A549 (cell line): ENCODE measurements around a stretch of chr4.

- PRO-cap, result no peak
CAGE:
- cytosol, long polyA plus RNA, result no peak
- long polyA plus RNA, result no peak
- nucleus, long polyA plus RNA, result no peak
Observed at GRCh38 chr4:1158949-1159740, 13.2 kb downstream of the SPON2 start.

- PRO-cap, result no peak
CAGE:
- cytosol, long polyA plus RNA, result no peak
- long polyA plus RNA, result no peak
- nucleus, long polyA plus RNA, result no peak
Observed at GRCh38 chr4:1207668-1208244, 35.4 kb upstream of the SPON2 start.

- PRO-cap, result no peak
CAGE:
- cytosol, long polyA plus RNA, result no peak
- long polyA plus RNA, result no peak
- nucleus, long polyA plus RNA, result no peak
Observed at GRCh38 chr4:1209718-1210406, 37.5 kb upstream of the SPON2 start.

GRCh38 chr4:1219154-1219640, 29.7 kb downstream of the CTBP1 start:
- PRO-cap, result no peak
CAGE:
- cytosol, long polyA plus RNA, result no peak
- long polyA plus RNA, result no peak
- nucleus, long polyA plus RNA, result no peak

- PRO-cap, result no peak
CAGE:
- cytosol, long polyA plus RNA, result no peak
- long polyA plus RNA, result no peak
- nucleus, long polyA plus RNA, result no peak
Observed at GRCh38 chr4:1242565-1243225, 6.2 kb downstream of the CTBP1 start.

GRCh38 chr4:1246867-1247266, 2.1 kb downstream of the CTBP1 start:
- PRO-cap, result no peak
CAGE:
- cytosol, long polyA plus RNA, result no peak
- long polyA plus RNA, result no peak
- nucleus, long polyA plus RNA, result no peak

GRCh38 chr4:1319383-1320660, 27.2 kb upstream of the UVSSA start:
- PRO-cap, result no peak
CAGE:
- cytosol, long polyA plus RNA, result no peak
- long polyA plus RNA, result no peak
- nucleus, long polyA plus RNA, result no peak

DNA sequence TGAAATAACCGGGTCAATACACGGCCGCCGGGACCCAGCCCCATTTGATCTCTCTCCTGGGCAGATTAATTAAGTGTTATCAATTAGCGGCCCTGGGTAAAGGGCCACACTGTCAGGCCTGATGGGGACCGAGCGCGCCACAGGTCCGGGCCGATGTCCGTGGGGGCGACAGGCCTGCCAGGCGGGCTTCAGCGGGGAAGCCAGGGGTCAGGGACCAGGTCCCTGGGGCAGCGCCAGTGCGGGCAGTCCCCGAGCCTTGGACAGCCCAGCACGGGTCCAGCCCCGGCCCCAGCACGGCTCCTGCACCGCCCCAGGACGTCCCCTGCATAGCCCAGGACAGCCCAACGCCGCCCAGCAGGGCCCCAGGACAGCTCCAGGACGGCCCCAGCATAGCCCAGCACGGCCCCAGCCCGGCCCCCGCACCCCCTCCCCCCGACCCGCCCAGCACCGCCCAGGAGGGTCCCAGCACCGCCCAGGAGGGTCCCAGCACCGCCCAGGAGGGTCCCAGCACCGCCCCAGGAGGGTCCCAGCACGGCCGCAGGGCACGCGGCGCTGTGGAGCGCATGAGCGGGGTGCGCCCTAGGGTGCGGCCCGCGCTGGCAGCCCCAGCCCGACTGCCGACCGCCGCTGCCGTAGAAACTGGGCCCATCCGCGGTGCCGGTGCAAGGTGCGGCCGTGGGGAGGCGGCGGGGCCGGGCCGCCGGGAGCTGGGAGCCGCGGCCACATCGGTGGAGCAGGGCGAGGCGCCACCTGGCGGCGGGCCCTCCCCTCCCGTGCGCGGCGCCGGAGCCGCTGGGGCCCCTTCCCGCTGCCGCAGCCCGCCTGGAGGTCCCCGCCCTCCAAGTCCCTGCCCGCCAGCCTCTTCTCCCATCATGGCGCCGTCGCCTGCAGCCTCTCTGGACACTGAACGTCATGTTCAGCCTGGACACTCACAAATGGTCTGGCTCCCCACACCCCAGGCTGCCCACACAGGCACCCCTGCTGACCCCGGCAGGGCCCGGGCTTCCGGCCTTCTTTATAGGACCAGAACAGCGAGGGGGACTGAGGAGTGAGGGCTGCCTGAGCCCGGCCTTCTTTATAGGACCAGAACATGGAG, 106.7 kb upstream of the NKX1-1 start:
- PRO-cap, result no peak
CAGE:
- cytosol, long polyA plus RNA, result no peak
- long polyA plus RNA, result no peak
- nucleus, long polyA plus RNA, result no peak

DNA sequence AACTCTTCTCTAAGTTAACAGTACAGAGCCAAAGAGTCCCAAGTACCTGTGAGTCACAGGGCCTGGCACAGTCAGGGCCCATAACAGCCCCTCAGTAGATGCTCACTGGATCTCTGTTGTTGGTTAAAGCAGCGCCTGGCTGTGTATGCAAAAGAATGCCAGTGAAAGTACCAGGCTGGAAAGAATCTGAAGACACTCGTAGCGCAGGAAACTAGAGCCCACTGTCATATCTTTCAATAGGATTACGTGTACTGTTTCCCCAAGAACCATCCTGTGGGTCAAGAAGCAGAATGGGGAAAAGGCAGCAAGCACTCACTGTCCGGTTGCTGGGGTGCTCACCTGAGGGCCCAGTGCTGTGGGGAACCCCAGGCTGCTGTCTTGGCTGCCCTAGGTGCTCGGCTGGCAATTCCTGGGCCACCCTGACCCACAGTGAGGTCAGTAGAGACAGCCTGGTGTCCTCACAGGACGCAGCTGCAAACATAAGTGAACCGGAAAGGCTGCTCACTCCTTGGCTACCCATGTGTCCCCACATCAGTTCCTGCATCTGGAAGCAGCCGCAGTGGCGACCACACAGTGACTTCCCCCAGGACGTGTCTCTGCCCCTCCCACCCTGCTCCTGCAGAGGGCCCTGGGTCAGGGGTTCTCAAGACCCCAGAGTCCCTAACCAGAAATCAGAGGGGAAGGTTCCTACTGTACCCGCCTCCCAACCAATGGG, 3.1 kb upstream of the SLBP start:
- PRO-cap, result no peak
CAGE:
- cytosol, long polyA plus RNA, result no peak
- long polyA plus RNA, result no peak
- nucleus, long polyA plus RNA, result no peak

GRCh38 chr4:1722679-1724099, 1.9 kb downstream of the TACC3 start:
- PRO-cap, result no peak
CAGE:
- cytosol, long polyA plus RNA, result no peak
- long polyA plus RNA, result no peak
- nucleus, long polyA plus RNA, result no peak

GRCh38 chr4:1859117-1859697, 3.3 kb upstream of the LETM1 start:
- PRO-cap, result no peak
CAGE:
- cytosol, long polyA plus RNA, result no peak
- long polyA plus RNA, result no peak
- nucleus, long polyA plus RNA, result no peak

GRCh38 chr4:1869943-1870365, 1.2 kb upstream of the NSD2 start:
- PRO-cap, result no peak
CAGE:
- cytosol, long polyA plus RNA, result no peak
- long polyA plus RNA, result no peak
- nucleus, long polyA plus RNA, result no peak

- PRO-cap, result no peak
CAGE:
- cytosol, long polyA plus RNA, result no peak
- long polyA plus RNA, result no peak
- nucleus, long polyA plus RNA, result no peak
Observed at GRCh38 chr4:1872876-1873700, 1.9 kb downstream of the NSD2 start.

GRCh38 chr4:1874236-1874708, 3.1 kb downstream of the NSD2 start:
- PRO-cap, result no peak
CAGE:
- cytosol, long polyA plus RNA, result no peak
- long polyA plus RNA, result no peak
- nucleus, long polyA plus RNA, result no peak

GRCh38 chr4:1917894-1918695, 46.9 kb downstream of the NSD2 start:
- PRO-cap, result no peak
CAGE:
- cytosol, long polyA plus RNA, result no peak
- long polyA plus RNA, result no peak
- nucleus, long polyA plus RNA, result no peak

GRCh38 chr4:1939557-1939980, 68.4 kb downstream of the NSD2 start:
- PRO-cap, result no peak
CAGE:
- cytosol, long polyA plus RNA, result no peak
- long polyA plus RNA, result no peak
- nucleus, long polyA plus RNA, result no peak

DNA sequence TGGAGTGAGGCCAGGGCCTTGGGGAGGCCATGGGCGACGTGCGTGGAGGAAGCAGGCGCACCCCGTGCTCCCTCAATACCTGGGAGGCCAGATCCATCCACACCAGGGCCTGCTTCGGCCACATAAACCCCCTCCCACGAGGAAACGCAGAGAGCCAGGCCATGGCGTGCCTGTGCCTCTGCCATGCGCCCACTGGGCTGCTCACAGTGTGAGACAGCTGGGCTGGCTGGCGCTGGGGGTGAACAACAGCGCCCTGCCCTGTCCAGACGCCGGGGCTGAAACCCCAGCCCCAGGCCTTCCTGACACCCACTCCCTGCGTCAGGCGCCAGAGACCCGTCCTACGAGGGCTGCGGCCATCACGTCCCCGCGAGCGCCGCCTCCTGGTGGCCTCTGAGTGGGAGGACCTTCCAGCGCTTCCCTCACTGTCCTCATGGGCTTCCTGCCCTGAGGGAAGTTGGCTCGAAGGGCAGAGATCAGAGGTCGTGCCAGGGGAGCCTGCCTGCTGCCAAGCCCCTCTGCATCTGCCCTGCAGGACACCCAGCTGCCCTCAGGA, 16.4 kb downstream of the NELFA start:
- PRO-cap, result no peak
CAGE:
- cytosol, long polyA plus RNA, result no peak
- long polyA plus RNA, result no peak
- nucleus, long polyA plus RNA, result no peak

- PRO-cap, result no peak
CAGE:
- cytosol, long polyA plus RNA, result no peak
- long polyA plus RNA, result no peak
- nucleus, long polyA plus RNA, result no peak
Observed at GRCh38 chr4:2249669-2250320, 7.9 kb upstream of the HAUS3 start.

GRCh38 chr4:2315963-2316726, 54.2 kb upstream of the MXD4 start:
- PRO-cap, result no peak
CAGE:
- cytosol, long polyA plus RNA, result no peak
- long polyA plus RNA, result no peak
- nucleus, long polyA plus RNA, result no peak

DNA sequence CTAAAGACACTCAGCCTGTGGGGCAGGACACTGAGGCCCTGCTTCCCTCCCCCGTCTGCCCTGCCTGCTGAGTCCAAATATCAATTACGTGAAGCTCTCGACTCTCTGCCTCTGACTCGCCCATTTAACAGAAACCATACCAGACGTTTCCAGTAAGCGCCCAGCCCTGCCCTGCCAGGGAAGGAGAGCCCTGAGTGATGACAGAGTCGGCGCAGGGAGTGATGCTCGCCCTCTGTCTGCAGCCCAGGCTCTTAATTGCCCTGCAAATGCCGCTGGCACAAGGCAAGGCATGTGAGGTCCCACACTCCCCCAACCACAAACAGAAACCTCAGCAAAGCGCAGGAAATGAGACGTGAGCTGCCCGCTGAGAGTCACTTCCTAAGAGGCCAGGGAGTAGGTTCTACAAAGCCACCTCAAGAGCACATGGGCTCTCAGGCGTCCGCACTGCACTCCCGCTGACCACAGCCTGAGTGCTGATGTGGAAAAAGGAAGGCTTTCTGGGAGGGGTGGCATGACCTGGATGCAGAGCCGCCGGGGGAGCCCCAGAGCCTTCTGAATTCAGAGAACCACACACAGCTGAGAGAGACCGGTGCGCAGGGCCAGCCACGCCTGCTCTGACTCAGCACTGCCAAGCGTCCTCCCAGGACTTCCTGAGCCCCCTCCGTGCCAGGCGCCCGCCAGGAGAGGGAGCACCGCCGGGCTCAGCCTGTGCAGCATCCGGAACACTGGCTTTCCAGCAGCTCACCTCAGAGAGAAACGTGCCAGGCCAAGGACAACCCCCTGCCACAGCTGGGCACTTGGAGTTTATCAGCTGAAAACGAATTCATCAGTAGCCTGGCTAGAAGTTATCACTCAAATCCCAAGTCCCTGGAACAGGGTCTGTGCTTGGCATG, 5.3 kb downstream of the ZFYVE28 start:
- PRO-cap, result no peak
CAGE:
- cytosol, long polyA plus RNA, result no peak
- long polyA plus RNA, result no peak
- nucleus, long polyA plus RNA, result no peak